Cerebellum (tissue), 5 donors: ENCODE measurements around a stretch of chr21.

DNA sequence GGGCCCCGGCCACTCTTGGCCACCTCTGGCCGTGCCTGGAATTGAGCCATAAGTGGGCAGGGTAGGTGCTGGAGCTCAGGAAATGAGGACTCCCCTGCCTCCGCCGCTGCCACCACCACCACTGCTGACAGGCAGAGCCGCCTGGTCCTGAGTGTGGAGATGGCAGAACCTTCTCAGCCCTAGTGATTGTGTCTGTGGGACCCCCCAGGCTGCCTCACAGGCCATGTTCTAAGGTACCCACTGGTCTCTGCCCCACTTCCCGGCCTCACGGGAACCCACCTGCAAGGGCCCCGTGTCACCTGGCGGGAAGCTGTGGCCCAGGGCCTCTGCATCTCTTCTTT is 34.5 kb upstream of the DIP2A start:
- PRO-cap, 3 experiments = no peak in any of the 3 experiments
- RAMPAGE, long total RNA = no peak

GRCh38 chr21:46424641-46425459 is 33.8 kb upstream of the DIP2A start:
- PRO-cap, 3 experiments = no peak in any of the 3 experiments
- RAMPAGE, long total RNA = no peak

GRCh38 chr21:46626346-46627247 is 8.9 kb upstream of the PRMT2 start:
- PRO-cap, 3 experiments = no peak in any of the 3 experiments
- RAMPAGE, long total RNA = no peak

DNA sequence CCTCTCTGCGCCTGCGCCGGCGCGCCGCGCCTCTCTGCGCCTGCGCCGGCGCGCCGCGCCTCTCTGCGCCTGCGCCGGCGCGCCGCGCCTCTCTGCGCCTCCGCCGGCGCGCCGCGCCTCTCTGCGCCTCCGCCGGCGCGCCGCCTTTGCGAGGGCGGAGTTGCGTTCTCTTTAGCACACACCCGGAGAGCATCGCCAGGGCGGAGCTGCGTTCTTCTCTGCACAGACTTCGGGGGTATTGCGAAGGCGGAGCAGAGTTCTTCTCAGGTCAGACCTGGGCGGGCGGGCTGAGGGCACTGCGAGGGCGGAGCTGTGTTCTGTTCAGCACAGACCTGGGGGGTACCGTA is 63.7 kb downstream of the PRMT2 start:
- PRO-cap, 3 experiments = no peak in any of the 3 experiments
- RAMPAGE, long total RNA = no peak